OVCAR3 (cell line): ENCODE data around the gene C9orf78.

GRCh38 chr9:129339157-129339672 is 161.2 kb upstream of the IER5L start:
- RRBS, result no CpG with 5 or more reads among the region's 7 CpGs

DNA sequence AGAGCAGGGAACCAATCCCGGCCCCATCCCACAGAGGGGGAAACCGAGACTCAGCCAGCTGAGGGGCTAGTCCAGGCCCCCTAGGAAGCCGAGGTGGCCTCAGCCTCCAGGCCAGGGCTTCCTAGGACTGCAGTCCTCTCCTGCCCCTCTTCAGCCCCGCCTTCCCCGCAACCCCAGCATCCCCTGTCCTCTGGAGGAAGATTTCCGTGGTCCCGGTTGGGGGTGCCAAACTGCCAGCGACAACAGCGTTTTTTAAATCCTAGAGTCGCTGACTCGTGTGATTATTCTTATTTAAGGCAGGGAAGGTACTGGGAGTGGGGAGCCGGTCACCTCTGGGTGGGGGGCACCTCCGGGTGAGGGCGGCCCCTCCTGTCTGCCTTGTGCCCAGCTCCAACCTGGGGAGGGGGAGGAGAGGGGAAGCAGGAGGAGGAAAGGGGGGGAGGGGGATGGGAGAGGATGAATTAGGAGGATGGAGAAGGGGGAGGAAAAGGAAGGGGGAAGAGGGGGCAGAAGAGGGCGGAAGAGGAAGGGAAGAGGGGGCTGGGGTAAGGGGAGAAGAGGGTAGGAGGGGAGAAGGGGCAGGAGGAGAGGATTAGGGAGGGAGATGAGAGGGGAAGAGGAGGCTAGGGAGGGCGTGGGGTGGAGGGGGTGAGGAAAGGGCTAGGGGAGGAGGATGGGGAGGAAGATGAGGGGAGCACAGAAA is 173.1 kb upstream of the IER5L start:
- RRBS, result 87% methylated on average over 4 of the region's 16 CpGs

GRCh38 chr9:129414315-129415502 is 206.2 kb downstream of the C9orf50 start:
- RRBS, result 57% methylated on average over 3 of the region's 49 CpGs

DNA sequence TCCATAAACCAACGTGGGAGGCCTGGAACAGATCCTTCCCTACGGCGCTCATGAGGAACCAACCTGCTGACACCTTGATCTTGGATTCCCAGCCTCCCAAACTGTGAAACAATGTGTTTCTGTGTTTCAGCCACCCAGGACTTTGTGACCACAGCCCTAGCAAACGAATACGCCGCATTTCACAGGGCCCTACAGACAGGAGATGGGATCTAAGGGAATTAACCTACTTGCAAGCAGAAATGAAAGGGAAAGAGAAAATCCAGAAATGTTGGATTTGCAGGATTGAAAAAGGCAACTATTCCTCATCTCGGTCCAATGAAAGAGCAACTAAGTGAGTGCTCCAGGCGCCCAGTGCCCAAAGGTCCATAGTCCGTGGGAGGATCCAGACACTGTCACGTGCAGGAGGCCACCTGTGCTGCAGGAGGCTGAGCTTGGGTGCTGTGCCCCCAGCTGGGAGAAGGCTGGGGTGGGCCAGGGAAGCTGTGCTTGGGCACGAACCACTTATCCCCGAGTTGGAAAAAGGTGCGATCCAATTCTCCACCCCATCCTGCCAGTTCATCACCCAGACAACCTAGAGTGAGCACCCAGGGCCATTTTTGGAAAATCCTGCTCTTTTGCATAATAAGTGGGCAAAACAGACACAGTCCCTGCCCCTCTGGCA is 178.0 kb downstream of the C9orf50 start:
- RRBS, result no CpG with 5 or more reads among the region's 13 CpGs

GRCh38 chr9:129447068-129447728 is 173.7 kb downstream of the C9orf50 start:
- RRBS, result no CpG with 5 or more reads among the region's 10 CpGs

GRCh38 chr9:129480631-129481126 is 140.2 kb downstream of the C9orf50 start:
- RRBS, result no CpG with 5 or more reads among the region's 5 CpGs

DNA sequence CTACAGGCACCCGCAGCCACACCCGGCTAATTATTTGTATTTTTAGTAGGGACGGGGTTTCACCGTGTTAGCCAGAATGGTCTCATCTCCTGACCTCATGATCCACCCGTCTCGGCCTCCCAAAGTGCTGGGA is 131.6 kb downstream of the C9orf50 start:
- RRBS, result no CpG with 5 or more reads among the region's 6 CpGs

DNA sequence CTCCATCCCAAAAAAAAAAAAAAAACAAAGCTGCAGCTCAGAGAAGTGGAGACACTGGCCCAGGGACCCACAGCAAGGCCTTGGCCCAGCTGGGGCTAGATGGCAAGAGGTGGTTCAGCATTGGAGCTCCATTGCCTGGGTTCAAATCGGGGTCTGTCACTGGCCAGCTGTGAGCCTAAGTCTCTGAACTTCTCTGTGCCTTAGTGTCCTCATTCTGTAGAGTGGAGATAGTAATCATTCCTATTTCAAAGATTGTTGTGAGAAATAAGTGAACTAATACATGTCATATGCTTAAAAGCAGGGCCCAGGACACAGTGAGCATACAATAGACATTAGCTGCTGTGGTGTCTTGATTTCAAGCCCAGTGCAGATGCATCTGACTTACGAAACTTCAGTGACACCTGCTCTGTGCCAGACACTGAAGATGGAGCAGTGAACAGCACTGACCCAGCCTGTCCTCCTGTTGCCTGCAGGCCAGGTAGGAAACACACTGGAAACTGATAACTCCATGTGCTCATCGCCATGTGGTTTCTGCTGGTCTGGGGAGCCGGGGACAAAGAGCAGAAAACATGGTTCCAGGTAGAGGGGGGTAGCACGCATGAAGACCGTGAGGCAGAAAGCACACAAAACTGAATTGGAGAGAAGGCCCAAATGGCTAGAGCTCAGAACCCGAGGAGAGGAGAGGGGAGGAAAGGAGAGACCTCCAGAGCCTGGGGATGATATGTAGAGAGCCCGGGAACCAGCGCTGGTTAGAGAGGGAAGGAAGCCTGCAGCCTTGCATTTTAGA is 127.6 kb downstream of the C9orf50 start:
- RRBS, result no CpG with 5 or more reads among the region's 9 CpGs

DNA sequence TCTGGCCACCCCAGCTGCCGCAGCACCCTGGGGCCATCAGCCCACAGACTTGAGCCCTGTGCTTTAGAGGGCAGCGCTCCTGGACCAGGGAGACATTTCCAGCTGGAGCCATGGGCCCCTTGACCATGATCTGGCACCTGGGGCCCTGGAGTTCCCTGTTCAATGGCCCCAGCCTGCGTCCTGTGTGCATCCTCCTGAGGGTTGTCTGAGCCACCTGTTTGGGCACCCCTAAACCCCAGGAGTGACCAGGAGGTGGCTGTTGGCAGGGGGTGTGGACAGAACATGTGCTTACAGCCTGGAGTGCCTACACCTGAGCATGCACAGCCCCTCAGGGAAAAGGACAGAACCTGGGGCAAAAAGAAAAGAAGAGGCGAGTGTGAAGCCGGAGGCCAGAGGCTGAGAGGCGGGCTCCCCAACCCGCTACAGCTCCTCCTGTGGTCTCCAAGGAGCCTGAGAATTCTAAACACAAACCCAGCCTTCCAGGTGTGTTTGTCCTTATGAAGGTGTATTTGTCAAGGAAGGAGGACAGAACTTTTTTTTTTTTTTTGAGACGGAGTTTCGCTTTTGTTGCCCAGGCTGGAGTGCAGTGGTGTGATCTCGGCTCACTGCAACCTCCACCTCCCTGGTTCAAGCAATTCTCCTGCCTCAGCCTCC is 126.6 kb downstream of the C9orf50 start:
- RRBS, result no CpG with 5 or more reads among the region's 10 CpGs

DNA sequence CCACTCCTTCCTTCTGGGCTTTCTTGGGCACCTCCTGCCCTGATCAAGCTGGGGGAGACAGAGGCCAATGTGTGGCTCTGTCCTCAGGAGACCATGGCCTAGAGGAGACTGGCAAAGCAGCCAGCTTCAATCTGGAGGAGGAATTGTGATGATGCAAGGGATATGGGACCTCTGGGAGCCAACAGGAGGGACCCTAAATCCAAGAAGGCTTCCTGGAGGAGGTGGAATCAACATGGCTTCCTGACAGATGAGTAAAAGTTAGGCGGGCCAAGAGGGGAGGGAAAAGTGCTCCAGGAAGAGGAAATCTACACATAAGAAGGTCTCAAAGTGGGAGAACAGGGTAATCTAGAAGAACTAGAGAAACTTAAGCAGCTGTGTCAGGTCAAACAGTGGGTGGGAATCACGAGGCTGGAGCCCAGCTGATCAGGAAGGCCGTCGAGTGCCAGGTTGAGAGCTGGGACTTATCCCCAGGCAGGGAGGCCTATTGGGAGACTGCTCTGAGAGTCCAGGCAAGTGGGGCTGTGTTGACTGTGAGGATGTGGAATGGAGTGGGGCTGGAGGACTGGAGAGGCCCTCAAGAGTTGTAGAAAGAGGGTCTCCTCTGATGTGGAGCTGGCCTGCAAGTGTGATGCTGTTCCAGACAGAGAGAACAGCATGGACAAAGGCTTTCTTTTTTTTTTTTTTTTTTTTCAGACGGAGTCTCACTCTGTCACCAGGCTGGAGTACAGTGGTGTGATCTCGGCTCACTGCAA is 119.0 kb downstream of the C9orf50 start:
- RRBS, result no CpG with 5 or more reads among the region's 6 CpGs

DNA sequence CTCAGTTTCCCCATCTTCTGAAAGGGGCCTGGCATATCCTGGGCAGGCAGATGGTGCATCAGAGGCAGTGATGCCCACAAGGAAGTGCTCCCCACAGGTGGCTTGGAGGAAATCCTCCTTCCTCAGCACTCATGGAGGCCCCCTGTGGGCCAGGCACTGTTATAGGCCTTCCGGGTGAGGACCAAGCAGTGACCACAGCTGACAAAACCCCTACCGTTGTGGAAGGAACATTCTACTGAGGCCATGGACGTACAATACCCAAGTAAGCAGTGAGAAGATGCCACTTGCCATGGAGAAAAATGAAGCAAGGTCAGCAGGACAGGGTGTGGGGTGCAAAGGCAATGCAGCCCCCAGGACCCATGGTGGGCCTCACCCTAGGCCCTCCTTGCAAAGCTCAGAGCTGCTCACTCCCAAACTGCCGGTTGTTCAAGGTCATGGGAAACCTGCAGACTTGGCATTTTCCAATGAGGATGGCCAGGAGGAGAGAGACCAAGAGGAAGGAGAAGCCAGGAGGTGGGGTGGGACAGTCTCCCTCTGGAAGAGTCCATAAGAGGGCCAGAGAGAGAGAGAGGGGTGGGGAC is 51.2 kb downstream of the C9orf50 start:
- RRBS, result no CpG with 5 or more reads among the region's 4 CpGs

DNA sequence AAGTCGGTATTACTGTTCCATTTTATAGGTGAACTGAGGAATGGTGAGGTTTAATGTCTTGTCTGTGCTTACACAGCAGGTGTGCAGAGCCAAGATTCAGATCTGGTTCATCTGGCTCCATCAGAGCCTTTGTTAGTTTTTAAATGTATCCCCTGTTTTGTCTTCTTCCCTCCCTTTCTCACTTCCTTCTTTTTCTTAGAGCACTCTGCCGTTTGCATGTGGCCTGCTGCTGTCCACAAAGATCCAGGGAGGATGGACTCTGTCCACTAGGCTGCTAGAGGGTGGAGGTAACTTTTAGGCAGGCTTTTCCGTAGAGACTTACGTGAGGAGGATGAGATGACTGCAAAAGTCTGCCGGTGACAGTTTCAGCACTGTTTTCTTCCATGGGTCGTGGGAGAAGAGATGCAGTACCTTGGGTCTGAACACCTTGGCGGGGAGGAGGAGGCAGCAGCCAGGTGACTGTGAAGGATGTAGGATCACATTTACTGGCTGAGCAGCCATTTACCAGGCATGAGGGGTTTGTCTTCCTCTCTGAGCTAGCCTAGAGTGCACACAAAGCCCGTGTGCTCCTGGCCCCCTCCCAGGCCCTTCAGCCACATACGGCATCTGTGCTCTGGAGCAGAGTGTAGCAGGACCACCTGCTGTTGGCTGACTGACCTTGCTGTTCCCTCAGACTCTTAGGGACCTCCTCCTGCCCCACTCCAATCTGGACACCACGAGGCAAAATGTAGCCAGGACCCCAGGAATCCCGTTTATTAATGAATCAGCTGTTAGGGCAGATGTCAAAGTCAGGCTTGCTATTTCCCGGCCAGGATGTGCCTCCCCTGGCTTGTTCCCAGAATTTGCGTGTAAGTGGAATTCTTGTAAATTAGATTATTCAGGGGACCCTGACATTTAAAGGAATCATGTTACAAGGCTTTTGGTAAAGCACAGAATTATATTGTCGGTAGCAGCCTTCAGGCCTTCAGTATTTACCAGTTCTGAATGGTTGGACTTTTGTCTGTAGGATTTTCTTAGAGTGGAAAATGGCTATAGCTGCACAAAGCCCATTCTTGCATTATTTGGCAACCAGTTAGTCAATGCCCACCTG is 1.9 kb downstream of the NTMT1 start:
- RRBS, result no CpG with 5 or more reads among the region's 14 CpGs

- RRBS, result no CpG with 5 or more reads among the region's 23 CpGs
Measured at GRCh38 chr9:129630569-129631328, 4.8 kb downstream of the NTMT1 start.

GRCh38 chr9:129641487-129641886 is 464 bp downstream of the ASB6 start:
- RRBS, result 5% methylated on average over 11 of the region's 33 CpGs

- RRBS, result no CpG with 5 or more reads among the region's 5 CpGs
Measured at GRCh38 chr9:129698631-129698935, 33.1 kb downstream of the PRRX2 start.

DNA sequence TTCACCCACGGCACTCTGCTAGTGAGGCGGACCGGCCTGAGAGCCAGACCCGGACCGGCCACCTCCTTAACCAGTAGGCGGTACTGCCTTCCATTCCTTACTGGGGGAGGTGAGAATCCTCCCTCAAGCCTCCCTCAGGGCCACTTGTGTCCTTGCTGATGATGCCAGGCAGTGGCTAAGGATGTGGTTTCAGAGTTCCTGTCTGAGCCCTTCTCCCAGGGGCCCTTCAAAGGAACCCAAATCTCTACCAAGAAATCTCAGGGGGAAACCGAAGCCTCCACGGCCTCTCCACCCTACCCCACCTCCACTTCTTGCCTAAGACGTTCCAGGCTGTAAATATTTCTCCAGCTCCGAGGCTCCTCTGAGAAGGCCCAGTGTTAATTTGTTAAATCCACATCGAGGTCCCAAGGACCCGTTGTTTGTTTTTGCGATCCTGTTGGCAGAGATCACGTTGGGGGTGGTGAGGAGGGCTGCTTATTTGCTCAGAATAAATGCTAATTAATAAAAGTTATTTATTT is 41.0 kb downstream of the PTGES start:
- RRBS, result no CpG with 5 or more reads among the region's 14 CpGs

- RRBS, result no CpG with 5 or more reads among the region's 22 CpGs
Measured at GRCh38 chr9:129834362-129834824, 682 bp downstream of the C9orf78 start.

GRCh38 chr9:129834825-129835669 is at the start of gene C9orf78:
TSS of gene C9orf78 (minus strand) at chr9:129835275.
- RRBS, result 5% methylated on average over 34 of the region's 81 CpGs

DNA sequence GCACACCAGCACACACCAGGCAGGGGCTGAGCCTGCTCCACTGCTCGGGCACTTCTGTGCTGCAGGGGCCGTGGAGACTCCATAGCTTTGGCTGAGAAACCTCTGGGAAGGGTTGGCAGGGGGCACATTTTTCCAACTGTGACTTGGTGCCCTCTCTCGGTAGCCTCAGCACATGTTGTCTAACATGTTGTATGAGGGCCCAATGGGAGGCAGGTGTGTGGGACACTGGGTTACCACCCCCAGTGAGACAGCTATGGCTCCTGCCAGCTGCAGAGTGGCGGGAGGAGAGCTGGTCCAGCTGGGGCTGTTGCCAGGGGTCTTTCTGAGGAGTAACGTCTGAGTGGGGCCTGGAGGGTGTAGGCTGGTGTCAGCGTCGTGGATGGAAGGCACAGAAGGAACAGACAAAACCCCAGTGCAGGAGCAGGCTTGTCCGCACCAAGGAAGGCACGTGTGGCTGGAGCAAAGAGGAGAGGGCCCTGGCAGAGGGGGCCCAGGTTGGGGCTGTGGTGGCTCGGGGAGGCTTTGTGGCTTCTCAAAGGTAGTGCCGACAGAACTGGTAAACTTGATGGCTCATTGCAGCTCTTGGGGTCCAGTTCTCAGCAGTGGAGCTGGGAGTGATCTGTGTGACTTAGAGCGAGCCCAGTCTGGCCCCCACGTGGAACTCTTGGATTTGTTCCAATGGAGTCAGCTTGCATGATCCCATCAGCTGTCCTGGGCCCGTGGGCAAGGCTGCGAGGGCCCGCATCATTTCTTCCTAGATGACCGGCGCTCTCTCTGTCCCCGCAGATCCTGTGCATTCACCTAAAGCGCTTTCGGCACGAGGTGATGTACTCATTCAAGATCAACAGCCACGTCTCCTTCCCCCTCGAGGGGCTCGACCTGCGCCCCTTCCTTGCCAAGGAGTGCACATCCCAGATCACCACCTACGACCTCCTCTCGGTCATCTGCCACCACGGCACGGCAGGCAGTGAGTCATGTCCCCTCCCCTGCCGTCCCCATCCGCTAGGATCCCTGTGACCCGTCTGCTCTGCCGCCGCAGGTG is 38.9 kb downstream of the USP20 start:
- RRBS, result no CpG with 5 or more reads among the region's 35 CpGs

- RRBS, result no CpG with 5 or more reads among the region's 49 CpGs
Measured at GRCh38 chr9:129890025-129891110, 55.1 kb downstream of the USP20 start.